ENCODE measurements around a stretch of chr2.

DNA sequence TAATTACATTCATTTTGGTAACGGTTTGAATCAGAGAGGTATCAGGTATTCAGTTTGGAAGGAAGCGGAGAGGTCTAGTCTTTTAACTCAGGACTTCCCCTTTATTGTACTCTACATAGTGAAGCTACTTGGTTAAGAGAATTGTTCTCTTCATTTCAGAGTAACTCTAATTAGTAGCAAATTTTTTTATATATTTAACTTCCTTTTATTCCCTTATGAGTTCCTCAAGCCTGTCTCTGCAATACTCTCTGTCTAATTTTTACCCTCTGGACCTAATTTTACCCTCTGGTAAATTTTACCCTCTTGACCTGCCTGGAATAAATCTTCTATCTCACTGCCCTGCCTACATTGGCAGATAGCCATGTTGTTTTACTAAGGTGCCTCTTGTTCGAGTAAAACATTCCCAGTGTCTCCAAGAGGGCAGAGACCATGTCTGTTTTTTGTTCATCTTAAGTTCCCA is 170.6 kb downstream of the DNAH6 start:
- RRBS = no CpG with 5 or more reads among the region's 3 CpGs

- RRBS = no CpG with 5 or more reads among the region's 16 CpGs
Observed at GRCh38 chr2:84829979-84830625, 50.8 kb downstream of the TRABD2A start.

DNA sequence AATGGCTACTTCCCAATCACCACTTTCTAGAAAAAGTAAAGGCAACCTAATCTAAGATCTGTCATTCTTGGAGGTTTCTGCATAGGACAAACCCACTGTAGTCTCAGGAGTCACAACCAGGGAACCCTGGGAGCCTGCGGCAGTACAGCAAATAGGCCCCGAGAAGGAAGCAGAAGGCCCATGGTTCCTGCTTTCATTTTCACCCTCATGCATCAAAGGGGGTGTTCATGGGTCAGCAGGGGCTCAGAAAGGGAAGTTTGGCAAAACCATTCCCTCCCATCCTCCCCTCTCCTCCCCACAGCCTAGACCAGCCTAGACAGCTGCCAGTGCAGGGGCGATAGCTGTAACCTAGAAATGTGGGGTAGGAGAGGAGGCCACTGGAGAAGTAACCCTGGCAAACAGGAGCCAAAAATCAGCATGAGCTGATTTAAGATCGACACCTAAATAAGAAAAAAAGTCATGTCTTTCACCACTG is 48.0 kb downstream of the TRABD2A start:
- RRBS = no CpG with 5 or more reads among the region's 4 CpGs

GRCh38 chr2:84906949-84907767 is 1.7 kb downstream of the TMSB10 start:
- RRBS = no CpG with 5 or more reads among the region's 14 CpGs

- RRBS = no CpG with 5 or more reads among the region's 5 CpGs
Observed at GRCh38 chr2:84969391-84969993, 1.5 kb upstream of the KCMF1 start.

GRCh38 chr2:84971836-84972459 is 987 bp downstream of the KCMF1 start:
- RRBS = under 1% methylated on average over 32 of the region's 55 CpGs

DNA sequence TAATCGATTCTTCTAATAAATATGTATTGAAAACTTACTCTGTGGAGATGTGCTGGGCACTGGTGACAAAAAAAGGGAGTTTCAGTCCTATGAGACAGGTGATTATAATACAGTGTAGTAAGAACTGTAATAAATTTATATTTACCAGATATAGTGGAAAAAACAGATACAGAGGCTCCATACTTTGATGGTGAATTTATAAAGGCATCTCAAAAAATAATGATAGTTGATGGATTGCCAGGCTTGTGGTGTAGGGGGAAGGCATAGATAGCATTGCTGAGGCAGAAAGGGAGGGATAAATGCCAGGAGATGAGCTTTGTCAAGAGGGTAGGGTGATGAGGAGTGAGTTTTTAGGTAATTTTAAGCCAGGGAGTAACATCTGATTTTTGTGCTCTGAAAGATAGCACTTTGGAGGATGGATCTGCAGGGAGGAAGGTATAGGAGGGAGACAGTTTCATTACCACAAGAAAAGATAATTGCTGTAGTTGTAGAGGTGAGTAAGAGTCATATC is 18.2 kb downstream of the KCMF1 start:
- RRBS = no CpG with 5 or more reads among the region's 1 CpG

DNA sequence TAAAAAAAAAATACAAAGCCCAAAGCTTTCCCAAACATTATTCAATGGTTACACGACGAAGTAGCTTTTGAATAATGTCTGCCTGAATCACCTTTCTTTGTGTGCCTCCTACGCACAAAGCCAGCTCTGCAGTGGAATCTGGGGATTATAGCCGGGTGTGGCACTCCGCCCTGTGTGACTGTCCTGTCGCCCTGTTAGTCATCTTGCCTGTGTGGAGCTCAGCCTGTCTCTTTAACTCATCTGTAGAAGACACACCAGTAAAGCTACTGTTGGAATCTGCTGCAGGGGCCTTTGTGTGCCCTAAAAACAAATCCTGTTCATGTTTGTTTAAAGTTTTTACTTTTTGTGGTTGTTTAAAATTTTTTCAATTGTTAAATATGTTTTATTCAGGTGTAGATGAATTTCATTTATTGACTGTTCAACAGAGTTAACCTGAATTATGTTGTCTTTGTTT is 79.3 kb upstream of the TCF7L1 start:
- RRBS = no CpG with 5 or more reads among the region's 6 CpGs

GRCh38 chr2:85140352-85140982 is 7.3 kb downstream of the TCF7L1 start:
- RRBS = no CpG with 5 or more reads among the region's 9 CpGs

GRCh38 chr2:85421209-85421817 is 2.8 kb downstream of the SH2D6 start:
- RRBS = no CpG with 5 or more reads among the region's 14 CpGs

GRCh38 chr2:85437544-85438513 is 19.3 kb downstream of the SH2D6 start:
- RRBS = 56% methylated on average over 28 of the region's 74 CpGs

DNA sequence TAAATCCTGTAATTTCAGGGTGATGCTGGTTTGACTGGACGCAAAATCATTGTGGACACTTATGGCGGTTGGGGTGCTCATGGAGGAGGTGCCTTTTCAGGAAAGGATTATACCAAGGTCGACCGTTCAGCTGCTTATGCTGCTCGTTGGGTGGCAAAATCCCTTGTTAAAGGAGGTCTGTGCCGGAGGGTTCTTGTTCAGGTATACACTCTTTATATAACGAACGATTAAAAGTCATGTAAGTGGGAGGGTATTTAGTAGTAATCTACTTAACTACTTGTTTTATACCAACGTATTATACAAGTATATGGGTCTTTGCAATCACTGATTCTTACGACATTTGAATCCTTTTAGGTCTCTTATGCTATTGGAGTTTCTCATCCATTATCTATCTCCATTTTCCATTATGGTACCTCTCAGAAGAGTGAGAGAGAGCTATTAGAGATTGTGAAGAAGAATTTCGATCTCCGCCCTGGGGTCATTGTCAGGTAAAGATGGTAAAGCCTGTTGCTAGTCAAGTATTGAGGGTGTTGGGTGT is 3.6 kb downstream of the MAT2A start:
- RRBS = no CpG with 5 or more reads among the region's 12 CpGs

GRCh38 chr2:85591364-85591974 is 4.1 kb upstream of the RNF181 start:
- RRBS = no CpG with 5 or more reads among the region's 17 CpGs

- RRBS = no CpG with 5 or more reads among the region's 17 CpGs
Observed at GRCh38 chr2:85595863-85596353, 363 bp downstream of the RNF181 start.

DNA sequence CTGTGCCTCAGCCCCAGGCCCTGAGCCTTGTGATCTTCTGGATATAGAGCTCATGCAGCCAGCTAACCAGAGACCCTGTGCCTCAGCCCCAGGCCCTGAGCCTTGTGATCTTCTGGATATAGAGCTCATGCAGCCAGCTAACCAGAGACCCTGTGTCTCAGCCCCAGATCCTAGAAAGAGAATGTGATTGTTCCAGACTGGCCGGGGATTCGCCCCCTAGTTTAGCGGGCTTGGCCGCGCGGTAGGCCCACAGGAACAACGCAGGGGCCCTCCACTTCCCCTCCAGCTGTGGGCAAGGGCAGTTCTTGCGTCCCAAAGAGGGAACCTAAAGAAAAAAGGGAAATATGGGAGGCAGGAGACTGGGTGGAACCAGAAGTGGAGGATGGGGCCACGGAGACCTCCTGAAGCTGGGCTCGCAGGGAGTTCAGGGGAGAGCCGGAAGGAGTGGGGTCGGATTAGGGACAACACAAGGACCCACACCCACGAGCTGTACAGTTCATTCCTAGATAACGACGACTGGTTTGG is 18.1 kb downstream of the GNLY start:
- RRBS = no CpG with 5 or more reads among the region's 15 CpGs

GRCh38 chr2:85744525-85745645 is 8.9 kb upstream of the ATOH8 start:
- RRBS = no CpG with 5 or more reads among the region's 13 CpGs

DNA sequence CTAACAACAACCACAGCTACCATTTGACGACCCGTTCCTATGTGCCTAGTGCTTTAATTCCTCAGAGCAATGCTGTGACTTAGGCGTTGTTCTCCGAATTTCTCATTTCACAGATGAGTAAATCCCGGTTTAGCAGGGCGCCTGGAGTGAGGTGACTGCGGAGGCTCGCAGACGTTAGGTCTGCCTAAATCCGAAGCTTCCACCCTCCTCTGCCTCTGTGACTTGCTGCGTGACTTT is 820 bp upstream of the ATOH8 start:
- RRBS = no CpG with 5 or more reads among the region's 11 CpGs

- RRBS = no CpG with 5 or more reads among the region's 22 CpGs
Observed at GRCh38 chr2:85796228-85797136, 42.7 kb downstream of the ATOH8 start.

DNA sequence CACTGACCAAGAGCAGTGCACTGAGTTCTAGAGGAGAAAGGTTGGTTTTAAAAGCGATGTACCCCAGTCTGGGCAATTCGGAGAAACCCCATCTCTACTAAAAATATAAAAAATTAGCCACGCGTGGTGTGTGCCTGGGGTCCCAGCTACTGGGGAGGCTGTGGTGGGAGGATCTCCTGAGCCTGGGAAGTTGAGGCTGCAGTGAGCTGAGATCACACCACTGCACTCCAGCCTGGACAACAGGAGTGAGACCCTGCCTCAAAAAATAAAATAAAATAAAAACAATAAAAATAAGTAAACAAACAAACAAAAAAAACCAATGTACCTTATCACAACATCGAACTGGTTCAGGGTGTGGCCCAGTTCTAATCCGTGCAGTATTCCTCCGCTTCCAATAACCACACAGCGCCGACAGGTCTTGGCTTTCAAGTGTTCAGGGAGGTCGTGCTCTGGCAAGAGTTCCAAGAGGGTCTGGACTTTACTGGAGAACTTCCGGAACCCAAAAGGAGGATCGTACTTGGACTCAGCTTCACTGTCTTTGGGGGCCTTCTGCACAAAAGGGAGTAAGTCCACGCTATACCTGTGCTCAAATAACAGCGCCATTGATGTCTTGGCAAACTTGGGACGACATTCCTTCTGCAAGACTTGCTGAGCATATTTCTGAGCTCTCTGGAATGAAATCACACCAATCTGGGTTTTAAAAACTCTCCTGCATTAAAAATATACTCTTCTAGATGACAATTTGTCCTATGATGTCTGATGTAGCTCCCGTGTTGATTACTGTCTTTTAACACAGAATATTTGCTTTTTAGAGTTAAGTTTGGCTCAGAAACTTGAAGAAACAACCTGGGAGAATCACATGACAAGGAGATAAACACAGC is 41.0 kb downstream of the ST3GAL5 start:
- RRBS = no CpG with 5 or more reads among the region's 16 CpGs

DNA sequence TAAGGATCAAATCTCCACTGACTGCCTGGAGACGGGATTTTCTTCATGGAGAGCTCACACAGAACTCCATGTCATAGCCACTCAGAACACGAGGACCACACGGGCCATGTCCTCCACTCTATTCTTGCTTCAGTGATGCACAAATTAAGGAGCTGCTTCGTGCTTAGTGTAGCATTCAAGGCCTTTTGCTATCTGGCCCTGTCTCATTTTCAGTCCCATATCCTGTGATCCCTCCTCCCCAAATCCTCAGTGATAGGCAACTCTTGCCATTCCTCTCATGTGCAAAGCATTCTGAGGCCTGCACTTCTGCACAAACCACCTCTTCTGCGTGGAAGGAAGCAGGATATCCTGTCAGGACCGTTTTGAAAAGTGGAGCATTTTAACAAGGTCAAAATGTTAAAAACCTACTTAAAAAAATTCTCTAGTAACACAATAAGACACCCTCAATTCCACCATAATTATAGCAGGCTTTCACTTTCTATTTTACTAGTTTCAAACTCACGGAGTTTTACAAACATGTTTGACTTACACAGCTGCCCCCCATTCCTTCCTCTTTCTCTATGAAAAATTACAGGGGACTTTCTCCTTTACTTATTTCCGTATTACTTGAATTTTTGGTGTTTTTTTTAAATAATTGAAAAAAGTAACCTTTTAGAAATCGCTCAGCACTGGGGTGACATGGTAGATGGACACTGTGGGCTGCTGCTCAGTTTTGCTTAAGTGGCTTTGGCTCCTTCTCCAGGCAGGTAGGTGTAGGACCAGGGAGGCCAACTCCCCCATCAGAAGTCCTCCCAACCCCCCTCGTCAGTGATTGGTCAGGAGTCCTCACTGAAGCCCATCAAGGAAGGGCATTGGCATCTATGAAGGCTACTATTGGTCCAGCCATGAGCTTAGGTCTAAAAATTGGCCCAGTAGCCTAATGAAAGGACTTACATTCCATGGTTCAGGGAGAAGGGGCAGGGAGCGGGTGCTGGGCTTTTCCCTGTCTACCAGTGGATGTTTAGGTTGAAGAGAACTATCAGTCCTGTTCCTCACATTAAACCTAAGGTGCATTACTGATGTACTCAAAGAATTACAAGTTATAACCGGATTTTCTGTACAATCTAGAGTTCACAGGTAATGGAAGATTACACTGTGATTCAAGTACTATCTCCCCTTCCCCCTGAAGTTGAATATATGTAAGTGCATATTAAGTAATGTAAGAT is 34.8 kb downstream of the ST3GAL5 start:
- RRBS = no CpG with 5 or more reads among the region's 12 CpGs

Data from T47D (cell line).